Right ventricle myocardium (tissue), 1 donor: ENCODE measurements around a stretch of chr14.

- PRO-cap, 2 experiments, result no peak in any of the 2 experiments
Observed at GRCh38 chr14:68364822-68365592, 427.9 kb downstream of the ZFP36L1 start.

DNA sequence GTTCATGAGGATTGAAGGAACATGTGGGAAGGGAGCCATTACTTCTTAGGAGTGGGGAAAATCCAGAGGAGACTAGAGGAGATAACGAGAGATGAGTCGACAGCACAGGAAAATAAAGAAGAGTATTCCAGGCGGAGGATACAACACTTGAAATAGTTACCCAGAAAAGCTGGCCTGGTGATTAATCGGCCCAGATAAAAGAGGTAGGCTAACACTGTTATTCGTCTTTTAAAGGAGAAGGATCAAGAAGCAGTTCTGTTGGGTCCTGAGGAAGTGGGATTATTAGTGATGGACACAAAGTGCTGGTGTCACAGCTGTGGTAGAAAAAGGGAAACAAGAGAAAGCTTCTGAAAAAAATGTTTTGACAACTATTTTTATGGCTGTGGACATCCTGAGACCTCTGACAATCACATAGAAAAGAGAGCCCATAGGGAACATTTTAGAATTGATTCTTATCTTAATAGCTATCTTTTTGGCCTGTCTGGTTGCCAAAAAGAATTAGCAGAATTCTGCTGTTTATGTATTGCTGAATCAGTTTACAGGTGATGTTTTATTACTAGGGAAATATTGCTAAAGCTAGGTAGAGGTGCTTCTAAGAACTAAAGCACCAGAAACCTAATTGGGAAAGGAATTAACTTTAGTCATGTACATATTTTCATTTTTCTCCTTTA, 425.2 kb downstream of the ZFP36L1 start:
- PRO-cap, 2 experiments, result no peak in any of the 2 experiments

- PRO-cap, 2 experiments, result no peak in any of the 2 experiments
Observed at GRCh38 chr14:68466324-68467107, 326.4 kb downstream of the ZFP36L1 start.

GRCh38 chr14:68482208-68482407, 310.8 kb downstream of the ZFP36L1 start:
- PRO-cap, 2 experiments, result no peak in any of the 2 experiments

DNA sequence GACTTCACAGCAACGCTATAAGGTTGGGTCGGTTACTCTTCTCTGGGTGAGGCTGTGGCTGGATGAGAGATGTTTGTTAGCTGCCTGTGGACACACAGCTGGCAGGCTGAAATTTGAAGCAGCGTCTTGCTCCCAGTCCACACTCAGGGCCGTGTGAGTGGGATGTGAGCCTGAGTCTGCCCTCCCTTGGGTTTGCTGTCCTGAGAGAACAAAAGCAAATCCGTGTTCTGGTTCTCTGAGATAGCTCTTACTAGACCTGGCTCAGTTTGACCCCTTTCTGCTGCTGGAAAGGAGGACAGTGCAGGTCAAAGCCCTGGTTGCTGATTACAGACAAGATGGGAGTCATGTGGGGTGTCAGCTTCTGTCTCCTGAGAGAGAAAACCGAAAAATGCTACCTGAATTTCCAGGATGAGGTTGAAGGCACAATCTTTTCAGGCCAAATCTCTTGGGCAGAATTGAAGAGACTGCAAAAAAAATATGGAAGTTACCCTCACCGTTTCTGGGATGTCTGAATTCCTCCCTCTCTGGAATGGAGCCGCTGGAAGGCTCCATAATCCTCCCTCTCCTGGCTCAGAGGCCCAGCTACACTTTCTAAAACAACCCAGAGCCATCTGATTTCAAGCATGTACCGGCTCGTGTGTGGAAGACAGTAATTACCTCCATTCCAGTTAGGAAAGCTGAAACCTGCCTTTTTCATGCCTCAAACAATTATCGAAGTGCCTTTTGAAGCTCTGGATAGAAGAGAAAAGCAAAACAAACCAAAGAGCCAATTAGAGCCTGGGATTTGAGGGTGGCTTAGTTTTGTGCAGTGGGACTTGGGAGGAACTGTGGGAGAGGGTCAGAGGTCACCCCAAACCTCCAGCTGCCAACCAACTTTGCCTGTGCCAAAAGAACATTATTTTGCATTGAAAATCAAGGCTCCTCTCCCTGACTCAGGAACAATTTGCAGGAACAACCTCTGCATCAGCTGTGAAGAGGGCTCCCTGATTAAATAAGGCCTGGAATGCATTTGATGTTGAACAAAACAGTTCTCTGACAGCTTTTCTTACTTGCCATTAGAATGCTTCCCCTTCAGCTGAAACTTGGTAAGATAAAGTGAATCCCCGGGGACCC, 270.6 kb downstream of the ZFP36L1 start:
- PRO-cap, 2 experiments, result no peak in any of the 2 experiments

GRCh38 chr14:68527186-68527966, 265.5 kb downstream of the ZFP36L1 start:
- PRO-cap, 2 experiments, result no peak in any of the 2 experiments

DNA sequence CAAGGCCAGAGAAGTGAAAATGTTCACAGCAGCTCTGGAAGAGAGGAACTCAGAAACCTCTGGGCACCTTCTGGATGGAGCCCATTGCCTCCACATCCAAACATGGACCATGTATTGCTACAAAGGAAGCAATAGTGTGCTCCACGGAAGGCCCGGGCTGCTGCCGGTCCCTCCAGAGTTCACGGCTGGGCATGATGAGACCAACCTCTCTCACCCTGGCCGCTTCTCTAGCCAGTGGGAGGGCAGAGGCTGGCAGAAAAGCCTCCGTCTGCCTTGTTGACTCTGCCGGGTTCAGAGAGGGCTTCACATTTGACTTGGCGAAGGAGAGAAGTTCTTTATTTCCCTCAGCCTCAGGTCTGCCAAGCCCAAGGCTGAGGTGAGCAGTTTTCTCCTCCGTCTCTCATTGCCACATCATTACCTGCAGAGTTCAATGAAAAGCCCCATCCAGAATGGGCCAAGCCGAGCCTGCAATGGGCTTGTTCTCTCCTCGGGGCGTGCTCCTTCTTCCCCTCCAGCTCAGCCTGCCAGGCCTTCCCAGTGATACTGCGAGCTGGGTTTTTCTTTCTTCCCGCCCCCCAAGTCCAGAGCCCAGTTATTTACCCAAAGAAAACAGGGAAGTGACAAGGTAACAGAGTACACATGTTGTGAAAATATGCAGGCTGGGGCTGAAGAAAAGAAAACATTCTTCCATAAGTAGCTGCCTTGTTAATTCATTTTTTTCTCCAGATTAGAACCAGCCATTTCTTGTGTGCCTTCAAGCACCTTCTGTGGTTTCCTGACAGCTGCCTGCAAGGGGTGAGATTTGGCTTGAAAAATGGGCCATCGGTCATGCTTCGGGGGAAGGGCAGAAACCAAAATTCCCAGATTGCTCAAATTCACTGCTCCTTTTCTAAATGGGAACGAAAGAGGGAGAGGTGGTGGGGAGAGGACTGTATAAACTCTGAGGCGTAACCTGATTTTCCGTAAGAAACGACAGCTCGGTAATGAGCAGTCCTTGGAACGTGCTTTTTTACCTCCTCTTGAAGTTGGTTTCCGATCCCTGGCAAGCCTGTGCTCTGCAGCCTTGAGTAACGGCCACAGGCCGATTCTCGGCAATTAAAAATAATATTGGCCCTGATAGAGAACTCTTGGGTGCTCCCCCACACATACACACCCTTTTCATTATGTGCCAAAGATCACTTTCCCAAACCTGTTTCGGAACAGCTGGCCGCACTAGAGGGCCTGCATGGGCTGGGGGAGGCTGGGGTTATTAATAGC, 229.6 kb downstream of the ZFP36L1 start:
- PRO-cap, 2 experiments, result peak in 1 of 2 experiments; most common minus-strand start position 533 of the sequence (in 1)

GRCh38 chr14:68596550-68597337, 196.1 kb downstream of the ZFP36L1 start:
- PRO-cap, 2 experiments, result no peak in any of the 2 experiments

- PRO-cap, 2 experiments, result peak in 1 of 2 experiments; most common minus-strand start chr14:68633524 (in 1)
Observed at GRCh38 chr14:68633326-68633836, 159.5 kb downstream of the ZFP36L1 start.

GRCh38 chr14:68680534-68680923, 112.3 kb downstream of the ZFP36L1 start:
- PRO-cap, 2 experiments, result no peak in any of the 2 experiments

- PRO-cap, 2 experiments, result no peak in any of the 2 experiments
Observed at GRCh38 chr14:68682311-68682638, 110.6 kb downstream of the ZFP36L1 start.

DNA sequence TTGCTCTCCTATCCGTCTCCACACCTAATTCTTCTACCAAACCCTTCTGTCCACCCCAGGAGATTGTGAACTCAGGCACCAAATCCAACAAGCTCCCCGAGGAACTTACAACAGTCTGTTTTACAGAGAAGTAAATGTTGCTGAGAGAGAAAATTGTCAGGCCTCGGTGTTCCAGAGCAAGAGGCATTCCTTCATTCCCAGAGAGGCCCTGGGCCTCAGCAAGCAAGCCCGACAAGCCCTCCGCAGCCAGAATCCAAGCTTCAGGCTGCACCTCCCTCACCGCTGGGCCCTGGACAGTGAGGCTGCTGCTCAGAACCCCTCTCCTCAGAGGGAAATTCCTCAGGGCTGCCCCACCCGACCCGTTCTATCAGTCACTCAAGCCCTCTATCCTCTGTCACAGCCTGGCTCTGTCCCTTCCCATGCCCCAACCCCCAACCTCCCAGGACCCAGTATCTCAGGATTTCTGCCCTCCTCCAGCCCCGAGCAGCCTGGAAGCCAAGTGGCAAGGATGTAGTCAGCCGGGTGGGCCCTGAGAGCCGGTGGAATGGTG, 56.4 kb downstream of the ZFP36L1 start:
- PRO-cap, 2 experiments, result no peak in any of the 2 experiments

DNA sequence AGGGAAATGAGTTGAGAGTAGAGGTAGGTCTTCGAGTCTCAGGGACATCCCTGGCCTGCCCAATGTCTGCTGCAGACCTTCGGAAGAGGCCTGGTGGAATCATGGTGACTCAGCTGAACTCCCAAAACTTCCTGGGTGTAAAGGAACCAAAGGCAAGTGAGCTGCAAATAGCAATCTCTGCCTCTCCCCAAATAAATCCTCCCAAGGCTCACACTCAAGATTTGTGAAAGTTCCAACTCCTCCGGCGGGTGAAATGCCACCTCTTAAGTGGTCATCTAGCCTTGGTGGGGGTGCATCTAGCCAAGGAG, 6.4 kb downstream of the ZFP36L1 start:
- PRO-cap, 2 experiments, result no peak in any of the 2 experiments

DNA sequence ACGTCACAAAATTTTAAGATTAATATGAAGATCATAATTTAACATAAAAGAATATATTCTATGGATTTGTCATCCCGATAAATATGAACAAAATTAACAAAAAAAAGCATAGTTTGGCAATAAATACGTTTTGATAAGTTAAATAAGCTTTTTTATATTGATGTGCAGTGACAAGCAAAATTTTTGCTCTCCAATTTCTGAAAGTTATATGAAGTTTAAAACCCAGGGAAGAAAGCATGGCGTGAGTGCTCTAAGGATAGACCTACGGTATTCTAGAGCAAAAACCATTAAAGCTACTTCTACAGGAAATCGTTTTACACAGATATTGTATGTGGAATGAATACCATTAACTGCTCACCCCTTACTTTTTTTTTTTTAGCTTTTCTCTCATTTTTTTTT, 4.6 kb downstream of the ZFP36L1 start:
- PRO-cap, 2 experiments, result no peak in any of the 2 experiments

GRCh38 chr14:68789757-68790031, 3.2 kb downstream of the ZFP36L1 start:
- PRO-cap, 2 experiments, result no peak in any of the 2 experiments

DNA sequence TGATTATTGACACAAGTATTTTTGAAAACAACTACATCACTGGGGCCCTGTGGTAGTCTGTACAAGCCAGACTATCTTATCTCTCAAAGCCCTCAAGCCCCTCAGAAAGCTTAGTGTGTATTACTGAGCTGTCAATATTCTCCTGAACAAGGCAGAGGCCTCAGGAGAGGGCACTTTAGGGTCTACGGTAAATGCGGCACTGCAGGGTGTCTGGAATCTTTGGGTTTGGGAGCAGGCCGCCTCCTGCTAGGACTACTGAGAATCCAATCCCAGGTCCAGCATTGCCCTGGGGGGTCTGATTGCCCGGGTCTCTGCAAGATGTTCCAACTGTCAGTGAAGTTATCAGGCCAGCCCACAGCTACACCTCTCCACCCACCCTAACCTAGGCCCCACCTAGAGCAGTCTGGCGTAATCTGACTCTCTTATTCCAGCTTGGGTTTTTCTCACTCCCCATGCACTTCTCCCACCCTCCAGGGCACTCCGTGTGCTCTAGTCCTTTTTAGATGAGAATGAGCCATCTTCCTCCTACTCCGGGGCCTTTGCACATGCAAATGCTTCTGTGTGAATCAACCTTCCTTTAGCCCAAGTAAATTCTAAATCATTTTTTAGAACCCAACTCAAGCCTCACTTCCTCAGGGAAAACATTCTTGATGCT, 4.3 kb upstream of the ZFP36L1 start:
- PRO-cap, 2 experiments, result no peak in any of the 2 experiments

DNA sequence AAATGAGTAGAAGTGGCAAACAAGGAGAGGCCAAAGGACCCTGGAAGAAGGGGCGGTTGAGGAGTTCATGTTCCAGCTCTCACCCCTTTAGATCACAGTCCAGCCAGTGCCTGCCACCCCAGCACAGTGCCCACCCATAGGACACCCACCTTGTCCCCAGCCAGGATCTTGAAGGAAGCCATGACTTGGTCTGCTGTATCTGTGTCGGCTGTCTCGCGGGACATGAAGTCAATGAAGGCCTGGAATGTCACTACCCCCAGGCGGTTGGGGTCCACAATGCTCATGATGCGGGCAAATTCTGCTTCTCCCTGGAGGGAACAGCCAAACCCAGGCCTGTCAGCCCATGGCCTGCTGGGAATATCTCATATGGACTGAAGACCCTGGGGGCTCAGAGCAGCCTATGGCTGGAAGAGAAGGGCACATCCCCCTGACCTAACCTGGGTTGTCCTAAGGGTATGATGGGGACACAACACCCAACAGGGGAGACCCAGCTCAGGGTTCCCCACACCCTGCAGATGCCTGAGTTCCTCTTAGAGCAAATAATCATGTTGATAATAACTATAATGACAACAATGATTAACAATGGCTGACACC, 84.2 kb upstream of the ZFP36L1 start:
- PRO-cap, 2 experiments, result no peak in any of the 2 experiments

DNA sequence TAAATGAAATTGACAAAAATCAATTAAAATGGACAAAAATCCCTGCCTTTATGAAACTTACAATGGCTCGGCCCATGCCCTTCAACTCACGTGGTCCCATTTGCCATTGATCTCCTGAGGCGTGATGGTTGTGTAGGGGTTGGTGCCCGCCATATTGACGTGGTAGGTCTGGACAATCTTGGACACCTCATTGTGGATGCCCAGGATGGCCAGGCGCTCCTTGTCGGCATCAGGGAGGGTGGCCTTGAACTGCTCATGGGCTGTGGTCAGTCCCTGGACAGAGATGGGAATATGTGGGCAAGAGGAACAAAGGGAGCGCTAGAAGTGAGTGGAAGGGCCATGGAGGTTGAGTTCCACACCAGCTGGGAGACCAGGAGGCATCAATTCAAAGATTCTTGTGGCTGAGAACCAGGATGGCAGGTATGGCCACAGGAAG, 89.9 kb upstream of the ZFP36L1 start:
- PRO-cap, 2 experiments, result no peak in any of the 2 experiments

DNA sequence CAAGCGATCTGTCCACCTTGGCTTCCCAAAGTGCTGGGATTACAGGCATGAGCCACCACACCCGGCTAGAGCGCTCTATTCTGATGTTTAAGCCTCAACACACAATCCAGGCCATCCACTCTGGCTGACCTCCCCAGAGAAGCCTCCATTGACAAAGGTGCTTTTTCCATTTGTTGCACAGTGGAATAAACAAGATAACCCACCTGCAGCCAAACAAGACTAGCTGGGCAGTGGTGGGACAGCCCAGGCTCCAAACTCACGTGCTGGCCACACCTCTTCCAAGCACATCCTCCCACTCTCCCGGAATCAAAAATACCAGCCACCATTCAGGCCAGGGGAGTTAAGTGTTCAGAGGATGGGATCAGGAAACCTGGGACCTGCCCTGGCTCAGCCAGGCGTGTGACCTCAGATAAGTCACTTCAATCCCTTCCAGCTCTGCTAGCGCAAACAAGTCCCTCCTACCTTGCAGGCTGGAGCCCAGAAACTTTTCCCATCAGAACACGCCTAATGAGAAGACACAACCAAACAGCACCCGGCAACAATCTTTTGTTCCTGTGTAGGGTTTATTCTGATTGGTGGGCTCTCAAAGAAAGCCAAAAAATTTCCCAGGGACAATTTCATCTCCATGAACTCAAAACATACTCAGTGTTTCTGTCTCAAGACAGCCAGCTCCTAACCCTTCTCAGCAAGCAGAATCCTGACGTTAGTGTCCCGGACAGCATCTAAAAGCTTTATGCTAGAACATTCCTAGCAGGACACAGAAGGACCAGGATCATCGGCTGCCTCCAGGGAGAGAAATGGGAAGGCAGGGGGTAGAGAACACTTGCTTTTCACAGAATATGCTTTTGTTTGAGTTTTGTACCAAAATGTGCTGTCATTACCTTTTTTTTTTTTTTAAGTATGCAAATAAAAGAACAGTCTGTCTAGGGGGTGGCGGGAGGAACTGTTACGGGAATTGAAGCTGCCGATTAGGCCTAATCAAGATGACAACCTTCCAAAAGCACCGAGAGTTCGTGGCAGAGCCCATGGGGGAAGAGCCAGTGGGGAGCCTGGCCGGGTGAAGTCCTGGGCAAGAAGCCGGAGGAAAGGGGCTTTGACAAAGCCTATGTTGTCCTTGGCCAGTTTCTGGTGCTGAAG, 43.1 kb downstream of the ACTN1 start:
- PRO-cap, 2 experiments, result peak in 2 of 2 experiments; most common plus-strand start position 501 of the sequence (in 1); most common minus-strand start position 401 of the sequence (in 2)

GRCh38 chr14:68962870-68963617, 16.1 kb downstream of the ACTN1 start:
- PRO-cap, 2 experiments, result no peak in any of the 2 experiments